Osteocyte (in vitro differentiated cells): ENCODE measurements around the genes LCA5L and BACE2.

DNA sequence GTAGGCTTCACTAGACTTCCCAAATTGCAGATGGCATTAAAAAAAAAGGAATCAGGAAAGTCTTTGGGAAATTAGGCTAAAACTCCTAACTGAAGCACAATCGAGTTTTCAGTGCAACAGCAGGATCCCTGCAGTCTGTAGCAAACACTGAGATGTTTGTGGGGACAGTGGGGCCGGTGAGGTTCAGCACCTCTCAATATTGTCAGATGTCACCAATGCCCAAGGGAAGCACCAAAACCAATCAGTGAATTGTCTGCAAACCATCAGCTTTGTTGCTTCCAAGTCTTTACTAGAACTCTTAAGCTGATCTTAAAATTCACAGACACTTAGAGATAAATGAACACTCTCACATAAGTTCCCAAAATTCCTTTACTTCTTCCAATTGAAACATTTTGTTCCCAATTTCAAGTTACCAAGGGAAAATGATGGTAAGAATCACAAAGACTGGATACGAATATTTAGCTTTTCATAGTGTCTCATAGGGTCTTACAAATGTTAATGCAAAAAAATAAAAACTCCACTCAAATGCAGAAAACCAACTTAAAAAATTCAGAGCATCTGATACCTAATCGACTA lies 2.5 kb downstream of the ERG start:
- PRO-cap: no peak

- PRO-cap: no peak
Measured at GRCh38 chr21:38503194-38504338, 5.3 kb upstream of the ERG start.

GRCh38 chr21:38505423-38505984 lies 7.2 kb upstream of the ERG start:
- PRO-cap: no peak

DNA sequence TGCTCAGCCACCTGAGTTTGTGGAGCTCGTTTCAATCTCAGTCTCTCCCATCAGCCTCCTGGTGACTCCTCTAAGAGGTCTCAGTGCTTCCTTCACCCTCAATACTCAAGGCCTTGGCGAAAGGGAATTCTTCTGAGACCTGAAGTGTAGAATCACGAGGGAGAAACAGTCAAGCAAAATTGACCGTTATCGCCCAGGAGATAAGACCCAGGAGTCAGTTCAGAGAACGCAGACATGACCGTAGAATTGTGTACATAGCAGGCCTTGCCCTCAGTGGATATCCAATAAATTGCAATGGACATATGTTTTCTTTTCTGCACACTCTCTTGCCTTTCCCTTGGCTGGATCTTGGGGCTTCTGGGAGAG lies 15.7 kb upstream of the ETS2 start:
- PRO-cap: no peak

DNA sequence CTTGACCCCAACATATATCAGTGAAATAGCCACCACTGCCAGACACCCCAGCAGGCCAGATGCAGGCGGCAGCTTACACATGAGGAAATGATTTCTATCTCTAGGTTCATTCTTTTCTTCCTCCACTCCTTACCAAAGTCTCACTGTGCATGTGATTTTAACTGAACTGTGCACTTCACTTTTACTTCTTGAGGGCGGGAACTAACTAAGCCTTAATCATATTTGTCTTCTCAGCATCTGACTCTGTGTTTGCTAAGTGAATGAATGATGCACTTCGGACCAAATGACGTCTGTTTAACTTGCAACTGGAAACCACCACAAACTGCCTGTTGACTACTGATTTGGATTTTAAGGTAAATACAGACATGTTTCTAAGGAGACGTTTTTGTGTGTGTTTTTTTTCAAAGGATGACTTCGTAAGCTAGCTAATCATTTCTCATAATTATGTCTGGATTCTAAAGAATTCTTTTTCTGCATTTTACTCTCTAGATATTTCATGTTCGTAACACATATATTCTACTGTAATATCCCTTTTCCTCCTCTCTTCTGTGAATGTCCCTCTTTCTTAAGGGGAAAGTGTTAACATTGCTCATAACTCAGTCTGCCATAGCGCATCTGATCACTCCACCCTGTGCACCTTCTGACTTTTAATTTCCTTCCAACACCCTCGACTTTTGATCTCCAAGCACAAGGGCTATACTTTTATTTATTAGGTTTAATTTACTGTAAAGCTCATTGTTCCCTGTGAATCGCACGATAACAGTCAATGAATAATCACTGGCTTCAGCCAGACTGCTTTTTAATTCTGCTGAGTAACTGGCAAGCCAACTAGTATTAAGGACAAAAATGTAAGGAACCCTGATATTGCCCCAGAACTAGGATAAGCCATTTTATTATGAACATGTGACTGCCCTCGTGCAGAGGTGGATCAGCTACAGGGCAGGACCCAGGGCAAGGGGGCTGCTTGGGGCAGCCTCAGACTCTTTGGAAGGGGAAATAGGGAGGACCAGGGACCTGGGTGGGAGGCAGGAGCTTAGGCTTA lies 2.8 kb upstream of the ETS2 start:
- PRO-cap: no peak

- PRO-cap: no peak
Measured at GRCh38 chr21:38830526-38831147, 24.9 kb downstream of the ETS2 start.

DNA sequence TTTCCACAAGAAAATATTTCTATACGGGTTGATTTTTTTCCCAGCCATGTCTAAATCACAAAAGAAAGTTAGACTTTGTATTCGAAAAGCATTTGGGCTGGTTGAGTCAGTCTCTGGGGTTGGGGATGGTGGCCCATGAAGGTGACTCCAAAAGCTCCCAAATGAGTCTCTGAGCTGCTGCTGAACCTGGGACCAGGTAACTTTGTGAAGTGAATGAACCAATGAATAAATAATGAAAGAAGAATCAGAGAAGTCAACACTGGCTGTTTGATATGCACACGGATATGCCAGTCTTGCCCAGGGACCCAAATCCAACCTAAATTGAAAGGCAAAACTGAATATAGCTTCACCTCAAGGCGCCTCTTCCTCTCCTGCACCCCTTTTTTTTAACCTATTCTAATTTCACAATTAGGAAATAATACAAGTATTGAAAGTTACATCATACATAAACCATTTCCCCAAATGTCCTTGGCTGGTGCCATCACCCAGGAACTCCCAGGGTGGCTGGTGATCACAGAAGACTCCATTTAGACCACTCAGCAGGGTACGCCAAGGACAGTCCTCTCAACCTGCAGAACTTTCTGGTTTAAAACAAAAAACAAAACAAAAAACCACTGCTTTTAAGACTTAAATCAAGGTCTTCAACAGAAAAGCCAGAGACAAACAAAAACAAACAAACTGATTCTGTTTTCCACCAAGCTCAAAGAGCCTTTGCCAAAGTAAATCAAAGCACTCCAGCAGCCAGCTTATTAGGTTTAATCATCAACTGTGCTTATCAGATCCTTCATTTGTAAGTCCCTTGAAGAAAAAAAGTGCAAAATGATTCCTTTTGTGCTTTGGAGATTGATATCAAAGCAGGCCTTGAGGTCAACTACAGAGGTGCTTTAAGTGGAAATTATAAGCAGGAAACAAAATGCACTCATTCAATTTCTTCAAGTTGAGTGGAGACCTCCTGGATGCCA lies 112.9 kb downstream of the ETS2 start:
- PRO-cap: no peak

DNA sequence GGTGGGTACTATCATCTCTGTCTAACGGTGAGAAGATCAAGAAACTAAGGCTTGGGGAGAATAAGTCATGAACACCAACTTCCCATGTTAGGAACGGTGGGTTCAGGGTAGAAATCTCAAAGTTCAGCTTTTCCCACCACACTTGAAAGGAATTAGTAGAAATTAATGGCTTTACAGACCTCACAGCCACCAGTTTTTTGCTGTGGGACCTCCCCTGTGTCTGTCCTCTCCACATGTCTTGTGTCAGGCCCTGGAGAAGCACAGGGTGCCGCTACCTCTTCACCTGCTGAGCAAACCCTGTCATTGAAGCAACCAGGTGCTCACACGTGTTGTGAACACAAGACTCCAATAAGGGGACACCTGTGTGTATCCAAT lies 148.6 kb downstream of the ETS2 start:
- PRO-cap: no peak

GRCh38 chr21:39006578-39007378 lies 176.5 kb downstream of the PSMG1 start:
- PRO-cap: no peak

GRCh38 chr21:39083370-39084382 lies 99.6 kb downstream of the PSMG1 start:
- PRO-cap: no peak

DNA sequence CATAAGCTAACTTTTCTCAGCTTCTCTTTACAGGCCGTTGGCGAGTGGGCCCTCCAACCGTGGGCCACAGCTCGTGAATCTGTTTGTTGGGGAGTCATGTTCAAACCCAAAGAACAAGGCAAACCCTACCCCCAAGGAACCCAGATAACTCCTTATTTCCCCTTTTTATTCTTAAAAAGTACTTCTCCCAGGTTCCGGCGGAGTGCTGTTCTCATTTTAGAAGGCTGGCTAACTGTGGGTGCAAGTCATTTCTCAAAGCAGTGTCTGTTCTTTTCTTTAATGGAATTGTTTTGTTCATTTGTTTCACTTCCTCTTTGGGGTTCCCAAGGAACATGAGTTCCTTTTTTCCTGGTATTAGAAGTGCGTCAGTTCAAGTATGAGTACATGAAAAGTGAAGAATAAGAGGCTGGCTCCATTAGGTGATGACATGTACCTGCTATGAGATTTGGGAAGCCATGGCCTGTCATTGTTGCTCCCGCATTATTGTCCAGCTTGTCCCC lies 88.9 kb downstream of the PSMG1 start:
- PRO-cap: no peak

- PRO-cap: no peak
Measured at GRCh38 chr21:39097227-39097716, 86.0 kb downstream of the PSMG1 start.

DNA sequence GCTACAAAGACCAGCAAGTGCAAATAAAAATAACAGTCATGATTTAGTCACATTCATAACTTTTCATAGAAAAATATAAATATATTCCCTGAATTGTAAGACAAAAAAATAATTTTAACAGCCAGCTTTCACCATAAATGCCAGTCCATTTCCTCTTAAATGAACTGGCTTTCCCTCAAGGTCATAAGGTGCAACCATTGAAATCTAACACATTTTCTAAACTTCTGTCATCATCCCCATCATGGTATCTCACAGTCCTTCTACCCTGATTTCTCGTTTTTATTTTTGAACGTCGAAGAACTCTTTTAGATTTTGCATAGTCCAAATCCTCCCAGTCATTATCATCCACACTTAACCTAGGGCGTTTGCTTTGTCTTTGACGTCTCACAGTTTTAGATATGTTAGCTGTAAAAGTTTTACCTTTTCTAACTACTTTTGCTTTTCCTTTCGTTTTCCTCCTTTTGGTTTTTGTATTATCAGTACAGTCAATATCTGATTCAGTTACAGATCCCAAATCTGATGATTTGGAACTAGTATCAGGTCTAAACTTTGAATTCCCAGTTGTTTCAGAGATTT lies 12.9 kb upstream of the PSMG1 start:
- PRO-cap: no peak

DNA sequence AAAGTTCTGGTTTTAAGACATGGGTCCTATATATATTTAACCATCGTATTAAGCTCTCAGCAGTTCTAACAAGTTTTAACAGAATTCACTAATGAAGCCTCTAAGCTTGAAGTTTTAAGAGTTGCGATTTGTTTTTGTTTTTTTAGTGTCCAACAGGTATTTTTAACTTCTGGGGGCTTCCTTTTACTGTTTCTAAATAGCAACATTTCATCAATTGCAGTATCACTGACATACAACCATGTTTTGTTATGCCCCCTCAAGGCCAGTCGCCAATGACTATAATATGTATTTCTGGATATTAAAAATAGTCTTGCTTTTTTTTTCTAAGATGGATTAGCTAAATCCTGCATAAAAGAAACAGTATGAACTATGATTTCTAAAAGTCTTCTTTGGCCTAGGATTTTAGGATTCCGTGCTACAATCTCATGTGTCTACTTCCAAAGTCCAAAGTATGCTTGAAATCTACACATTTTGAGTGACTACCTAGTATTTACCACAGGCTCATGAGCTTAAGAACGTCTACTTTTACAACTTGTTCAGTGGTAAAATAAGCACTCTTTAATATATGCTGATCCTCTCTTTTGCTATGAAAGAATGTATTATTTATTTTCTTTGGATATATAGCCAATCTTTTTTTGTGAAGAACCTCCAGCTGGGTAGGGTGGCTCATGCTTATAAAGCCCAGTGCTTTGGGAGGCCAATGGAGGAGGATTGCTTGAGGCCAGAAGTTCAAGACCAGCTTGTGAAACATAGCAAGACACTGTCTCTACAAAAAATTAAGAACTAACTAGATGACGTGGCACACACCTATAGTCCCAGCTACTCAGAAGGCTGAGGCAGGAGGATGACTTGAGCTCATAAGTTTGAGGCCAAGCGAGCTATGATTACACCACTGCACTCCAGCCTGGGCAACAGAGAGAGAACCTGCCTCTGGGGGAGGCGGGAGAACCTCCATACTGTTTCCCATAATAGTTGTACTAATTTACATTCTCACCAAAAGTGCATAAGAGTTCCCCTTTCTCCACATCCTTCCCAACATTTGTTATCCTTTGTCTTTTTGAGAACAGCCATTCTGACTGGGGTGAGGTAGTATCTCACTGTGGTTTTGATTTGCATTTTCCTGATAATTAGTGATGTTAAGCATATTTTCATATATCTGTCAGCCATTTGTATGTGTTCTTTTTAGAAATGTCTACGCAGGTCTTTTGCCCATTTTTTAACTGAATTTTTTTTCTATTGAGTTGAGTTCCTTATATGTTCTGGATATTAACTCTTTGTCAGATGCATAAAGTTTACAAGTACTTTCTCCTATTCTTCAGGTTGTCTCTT lies 29.4 kb downstream of the BRWD1 start:
- PRO-cap: no peak

DNA sequence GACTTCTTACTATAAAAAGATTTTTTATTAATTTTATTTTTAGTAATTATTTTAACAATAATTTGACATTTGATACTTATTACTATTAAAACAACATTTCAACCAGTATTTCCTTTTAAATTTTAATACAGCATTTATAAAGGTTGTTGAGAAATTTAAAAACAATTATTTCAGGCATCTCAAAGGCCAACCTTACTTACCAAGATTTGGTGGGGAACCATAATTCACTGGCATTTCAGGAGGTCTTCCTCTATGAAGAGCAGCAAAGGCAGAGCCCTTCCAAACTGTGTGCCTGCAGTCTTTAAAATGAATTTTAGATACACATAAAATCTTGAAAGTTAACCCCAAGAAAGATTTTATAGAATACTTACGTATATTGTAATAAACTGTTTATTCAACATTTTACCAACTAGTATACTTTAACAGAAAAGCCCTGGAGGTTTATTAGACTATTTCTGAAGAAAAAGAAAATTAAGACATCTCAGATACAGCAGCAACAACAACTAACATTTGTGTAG lies 17.3 kb downstream of the BRWD1 start:
- PRO-cap: no peak

- PRO-cap: no peak
Measured at GRCh38 chr21:39319025-39319720, 5.7 kb upstream of the BRWD1 start.

- PRO-cap: no peak
Measured at GRCh38 chr21:39348096-39348494, 793 bp downstream of the HMGN1 start.

DNA sequence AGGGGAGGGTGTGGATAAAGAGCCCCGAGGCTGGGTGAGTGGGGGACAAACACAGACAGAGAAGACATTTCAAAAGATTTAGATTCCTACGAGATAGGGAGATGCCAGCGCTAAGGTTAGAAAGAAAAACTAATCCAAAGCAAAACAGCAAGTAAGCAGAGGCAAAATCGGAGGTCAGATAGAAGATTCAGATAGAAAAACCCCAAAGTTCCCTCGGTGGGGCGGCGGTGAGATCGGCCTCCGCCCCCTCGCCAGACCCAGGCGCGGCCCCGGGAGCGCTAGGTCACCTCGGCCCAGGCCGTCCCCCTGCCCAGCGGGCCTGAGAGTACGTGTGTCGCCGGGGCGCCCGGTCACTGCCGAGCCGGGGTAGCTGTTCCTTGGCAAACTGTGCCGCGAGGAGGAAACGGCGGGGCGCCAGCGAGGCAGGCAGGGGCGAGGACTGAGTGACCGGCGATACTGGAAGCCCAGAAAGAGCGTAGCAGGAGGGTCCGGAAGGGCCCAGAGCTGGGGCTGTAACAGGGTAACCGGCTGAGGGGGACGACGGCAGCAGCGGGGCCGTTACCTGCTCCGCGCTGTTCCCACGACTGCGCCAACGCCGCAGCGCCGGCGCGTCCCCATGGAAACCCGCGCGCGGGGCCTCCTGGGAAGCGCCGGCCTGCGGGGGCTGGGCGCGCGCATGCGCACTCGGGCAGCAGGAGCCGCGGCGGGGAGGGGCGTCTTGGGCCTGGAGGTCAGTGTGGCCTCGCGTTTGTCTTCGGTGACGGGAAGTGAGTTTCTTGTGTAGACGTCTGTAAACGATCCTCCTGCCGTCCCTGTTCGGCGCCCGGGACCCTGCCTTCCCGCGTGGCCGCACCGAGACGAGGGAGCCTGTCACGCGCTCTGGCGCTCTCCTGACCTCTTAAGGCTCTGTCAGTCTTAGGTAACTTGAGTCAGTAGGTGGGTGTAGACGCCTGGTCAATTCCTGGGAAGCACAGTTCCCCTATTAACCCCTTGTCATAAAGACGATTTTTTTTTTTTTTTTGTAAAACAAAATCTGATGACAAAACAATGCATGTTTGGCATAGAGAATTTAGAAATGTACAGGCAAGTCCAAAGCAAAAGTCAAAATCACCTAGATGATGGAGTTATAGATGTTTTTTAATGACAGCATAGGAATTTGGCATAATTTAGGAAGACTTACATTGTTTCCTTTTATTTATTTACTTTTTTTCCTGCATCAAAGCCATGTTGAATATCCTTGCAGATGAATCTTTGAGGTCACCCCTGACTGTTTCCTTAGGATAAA lies at the start of gene LCA5L:
Gene LCA5L (minus strand): TSS at position 616 of the 1,285 bp plus-strand sequence.
- PRO-cap: bidirectional peak, plus-strand start at position 757 of the sequence, minus-strand start at position 588 of the sequence

GRCh38 chr21:41167241-41168293 lies at the start of gene BACE2:
Gene BACE2 (plus strand): TSS chr21:41168160.
- PRO-cap: bidirectional peak, plus-strand start at chr21:41167524, minus-strand start at chr21:41167540; bidirectional peak, plus-strand start at chr21:41168160, minus-strand start at chr21:41168069

DNA sequence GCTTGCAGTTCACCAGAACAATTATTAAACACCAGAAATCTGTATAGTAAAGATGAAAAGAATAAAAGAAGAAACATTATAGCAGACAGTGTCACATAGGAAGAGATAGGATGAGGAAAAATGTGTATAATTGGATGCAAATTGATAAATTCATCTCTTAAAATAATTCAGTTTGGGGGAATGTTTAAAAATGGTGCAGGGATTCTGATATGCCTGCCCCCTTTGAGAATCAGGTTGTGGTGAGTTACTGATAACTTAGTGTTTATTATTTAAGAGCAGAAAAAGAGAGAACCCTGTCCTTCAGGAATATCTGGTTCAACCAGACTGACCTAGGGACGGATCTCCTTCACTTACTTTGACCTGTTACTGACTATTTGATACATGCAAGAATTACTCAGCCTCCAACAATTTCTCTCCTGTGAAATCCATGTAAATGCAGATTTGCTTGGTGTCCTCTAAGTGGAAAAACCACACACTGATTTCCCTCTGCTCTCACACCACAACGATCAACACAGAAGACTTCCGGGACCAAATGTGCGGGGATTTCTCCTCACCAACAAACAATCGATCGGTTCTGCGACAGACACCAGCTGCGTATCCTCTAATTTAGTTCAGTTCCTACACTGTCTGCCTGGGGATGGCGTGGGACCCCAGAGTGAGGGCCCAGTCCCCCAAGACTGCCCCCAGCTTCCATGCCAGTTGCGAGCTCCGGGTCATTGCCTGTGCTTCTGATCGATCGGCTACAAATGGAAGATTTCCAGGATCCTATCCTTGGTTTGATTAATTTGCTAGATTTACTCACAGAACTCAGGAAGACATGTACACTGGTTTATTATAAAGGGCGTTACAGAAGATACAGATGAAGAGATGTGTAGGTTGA lies 51.6 kb downstream of the BACE2 start:
- PRO-cap: no peak